GM12892 (cell line): ENCODE data around the gene CEACAM6.

DNA sequence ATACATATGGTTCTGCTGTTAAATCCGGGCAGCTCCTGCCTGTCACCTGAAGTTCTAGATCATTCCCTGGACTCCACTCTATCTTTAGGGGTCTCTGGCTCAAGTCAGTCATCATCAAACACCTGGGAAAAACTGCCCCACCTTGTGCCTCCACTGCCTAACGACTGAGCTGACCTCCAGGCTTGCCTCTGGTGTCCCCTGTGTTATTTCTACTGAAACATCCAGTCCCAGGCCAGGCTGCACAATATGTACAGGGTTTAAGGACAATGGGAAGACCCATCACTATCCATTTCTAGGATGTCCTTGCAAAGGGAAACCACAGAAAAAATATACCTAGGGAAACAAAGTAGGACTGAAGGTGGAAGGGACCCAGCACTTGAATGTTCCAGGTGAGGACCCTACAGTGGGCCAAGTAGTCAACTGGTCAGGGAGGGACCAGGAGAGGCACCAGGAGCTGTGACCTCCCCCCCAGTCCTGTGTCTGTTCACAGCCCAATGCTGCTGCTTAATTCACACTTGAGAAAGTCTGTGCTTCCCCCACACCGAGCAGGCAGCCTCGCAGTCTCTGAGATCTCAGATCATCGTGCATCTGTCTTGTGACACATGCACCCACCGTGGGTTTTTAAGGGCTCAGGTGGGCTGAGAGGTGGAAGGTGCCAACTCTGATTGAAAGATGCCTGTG is 6.0 kb downstream of the CEACAM5 start:
- RRBS, result no CpG with 5 or more reads among the region's 6 CpGs

- RRBS, result no CpG with 5 or more reads among the region's 7 CpGs
Measured at GRCh38 chr19:41755143-41755955, at the start of gene CEACAM6. TSS of gene CEACAM6 (plus strand) at chr19:41755530.

GRCh38 chr19:41900131-41900772 is 17.3 kb downstream of the ARHGEF1 start:
- RRBS, result no CpG with 5 or more reads among the region's 9 CpGs

GRCh38 chr19:41936695-41937260 is 8.5 kb upstream of the ERFL start:
- RRBS, result 75% methylated on average over 2 of the region's 16 CpGs

DNA sequence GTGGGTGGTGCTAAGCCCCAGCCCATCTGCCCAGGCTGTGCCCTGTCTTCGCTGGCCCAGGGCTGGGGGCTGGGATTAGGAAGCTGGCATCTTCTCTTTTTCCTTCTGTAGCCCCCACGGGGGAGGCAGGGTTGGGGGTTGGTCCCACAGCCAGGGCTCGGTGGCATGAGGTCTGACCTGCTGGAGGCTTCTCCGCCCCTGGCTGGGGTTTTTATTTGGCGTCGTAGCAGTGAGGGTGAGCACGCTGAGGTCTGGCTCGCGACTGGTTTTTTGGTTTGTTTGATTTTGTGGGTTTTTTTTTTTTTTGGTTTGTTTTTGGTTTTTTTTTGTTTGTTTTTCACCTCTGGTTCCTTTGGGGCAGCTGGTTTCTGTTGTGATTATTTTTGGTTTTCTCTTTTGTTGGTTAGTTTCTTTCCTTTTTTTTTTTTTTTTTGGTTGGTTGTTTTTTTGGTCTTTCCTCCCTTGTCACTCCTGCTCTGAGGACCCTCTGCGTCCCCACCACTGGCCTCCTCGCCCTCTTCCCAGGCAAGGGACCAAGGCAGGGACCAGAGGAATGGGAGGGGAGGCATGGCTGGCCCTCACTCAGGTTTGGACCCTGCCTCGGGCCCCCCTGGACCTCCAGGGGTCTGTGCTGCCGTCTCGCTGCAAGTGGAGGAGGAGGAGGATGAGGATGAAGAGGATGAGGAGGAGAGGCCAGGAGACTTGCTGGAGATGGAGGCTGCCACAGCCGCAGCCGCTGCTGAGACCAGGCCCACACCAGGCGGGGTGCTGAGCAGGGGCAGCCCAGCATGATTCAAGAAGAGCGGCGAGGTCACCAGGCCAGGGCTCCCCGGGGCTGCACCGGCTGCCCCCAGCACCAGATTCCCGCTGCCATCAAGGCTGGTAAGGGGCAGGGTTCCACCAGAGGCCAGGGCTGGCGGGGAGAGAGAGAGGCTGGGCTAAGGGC is 15.0 kb downstream of the ZNF574 start:
- RRBS, result no CpG with 5 or more reads among the region's 23 CpGs

GRCh38 chr19:42098683-42099267 is 22.8 kb downstream of the ZNF574 start:
- RRBS, result no CpG with 5 or more reads among the region's 6 CpGs

DNA sequence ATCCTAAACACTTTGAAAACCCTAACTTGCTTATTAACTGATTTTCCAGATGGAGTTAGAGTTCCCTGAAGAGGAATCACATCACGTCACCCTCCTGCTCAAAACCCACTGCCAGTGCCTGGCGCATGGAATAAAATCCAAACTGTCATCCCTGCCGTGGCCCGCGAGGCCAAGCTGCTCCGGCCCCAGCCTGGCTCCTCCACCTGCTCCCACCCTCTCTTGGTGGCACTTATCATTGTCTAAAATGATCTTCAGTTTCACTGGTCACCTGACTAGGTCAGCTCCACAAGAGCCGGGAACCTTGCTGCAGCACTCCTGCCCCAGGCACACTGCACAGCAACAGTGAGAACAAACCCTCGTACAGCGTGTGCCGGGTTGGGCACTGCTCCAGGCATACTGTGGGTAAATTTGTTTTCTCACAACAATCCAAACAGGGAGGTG is 9.0 kb downstream of the DEDD2 start:
- RRBS, result 97% methylated on average over 4 of the region's 10 CpGs

GRCh38 chr19:42233023-42233577 is 9.3 kb downstream of the GSK3A start:
- RRBS, result no CpG with 5 or more reads among the region's 8 CpGs

- RRBS, result no CpG with 5 or more reads among the region's 13 CpGs
Measured at GRCh38 chr19:42233578-42234461, 8.6 kb downstream of the GSK3A start.

- RRBS, result no CpG with 5 or more reads among the region's 9 CpGs
Measured at GRCh38 chr19:42247432-42248449, 5.3 kb upstream of the GSK3A start.

DNA sequence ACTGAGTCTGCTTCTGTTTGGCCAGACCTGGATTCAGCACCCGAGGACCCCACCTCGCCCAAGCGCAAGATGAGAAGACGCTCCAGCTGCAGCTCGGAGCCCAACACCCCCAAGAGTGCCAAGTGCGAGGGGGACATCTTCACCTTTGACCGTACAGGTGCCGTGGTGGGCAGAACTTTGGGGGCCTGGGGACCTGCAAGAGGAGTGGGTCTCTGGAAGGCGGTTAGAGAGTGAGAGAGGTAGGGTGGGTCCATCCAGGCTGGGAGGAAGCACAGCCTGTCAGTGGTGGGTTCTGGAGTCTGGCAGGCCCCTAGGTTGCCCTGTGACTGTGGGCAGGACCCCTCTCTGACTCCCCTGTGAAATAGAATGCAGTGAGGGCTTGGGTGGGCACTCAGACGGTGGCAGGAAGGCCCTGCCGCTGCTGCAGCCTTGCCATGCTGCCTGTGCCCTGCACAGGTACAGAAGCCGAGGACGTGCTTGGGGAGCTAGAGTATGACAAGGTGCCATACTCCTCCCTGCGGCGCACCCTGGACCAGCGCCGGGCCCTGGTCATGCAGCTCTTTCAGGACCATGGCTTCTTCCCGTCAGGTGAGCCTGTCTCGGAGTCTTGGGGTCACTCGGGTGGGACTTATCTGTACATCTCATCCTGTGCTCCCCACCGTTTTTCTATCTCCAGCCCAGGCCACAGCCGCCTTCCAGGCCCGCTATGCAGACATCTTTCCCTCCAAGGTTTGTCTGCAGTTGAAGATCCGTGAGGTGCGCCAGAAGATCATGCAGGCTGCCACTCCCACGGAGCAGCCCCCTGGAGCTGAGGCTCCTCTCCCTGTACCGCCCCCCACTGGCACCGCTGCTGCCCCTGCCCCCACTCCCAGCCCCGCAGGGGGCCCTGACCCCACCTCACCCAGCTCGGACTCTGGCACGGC is 7.5 kb upstream of the PRR19 start:
- RRBS, result no CpG with 5 or more reads among the region's 31 CpGs

- RRBS, result 21% methylated on average over 2 of the region's 31 CpGs
Measured at GRCh38 chr19:42326016-42326643, 695 bp downstream of the MEGF8 start.

DNA sequence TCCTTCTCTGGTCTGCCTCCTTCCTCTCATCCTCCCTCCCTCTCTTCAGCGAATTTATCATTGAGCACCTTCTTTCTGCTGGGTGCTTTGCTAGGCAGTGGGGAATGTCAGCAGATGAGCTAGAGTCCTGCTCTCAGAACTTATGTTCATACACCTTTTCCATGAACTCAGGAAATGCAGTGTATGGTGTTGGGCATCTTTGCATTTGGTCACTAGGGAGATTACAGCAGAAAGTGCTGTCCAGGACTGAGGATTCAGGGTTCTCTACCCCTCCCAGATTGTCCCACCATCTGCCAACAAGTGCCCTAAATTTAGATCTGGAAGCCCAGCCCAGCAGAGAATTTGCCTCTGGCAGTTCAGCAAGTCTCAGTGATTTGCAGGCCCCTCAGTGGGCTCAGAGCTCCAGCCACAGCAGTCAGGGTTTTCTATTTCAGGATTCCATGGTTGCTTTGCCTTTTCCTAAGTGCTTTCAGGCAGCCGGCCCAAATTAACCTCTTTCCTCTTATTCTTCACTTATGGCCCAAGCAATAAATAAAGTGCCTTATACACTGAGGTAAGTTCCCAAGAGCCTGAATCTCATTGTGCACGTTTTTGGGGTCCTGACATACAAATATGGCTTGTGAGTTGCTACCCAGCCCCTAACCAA is 23.4 kb downstream of the CNFN start:
- RRBS, result no CpG with 5 or more reads among the region's 3 CpGs

DNA sequence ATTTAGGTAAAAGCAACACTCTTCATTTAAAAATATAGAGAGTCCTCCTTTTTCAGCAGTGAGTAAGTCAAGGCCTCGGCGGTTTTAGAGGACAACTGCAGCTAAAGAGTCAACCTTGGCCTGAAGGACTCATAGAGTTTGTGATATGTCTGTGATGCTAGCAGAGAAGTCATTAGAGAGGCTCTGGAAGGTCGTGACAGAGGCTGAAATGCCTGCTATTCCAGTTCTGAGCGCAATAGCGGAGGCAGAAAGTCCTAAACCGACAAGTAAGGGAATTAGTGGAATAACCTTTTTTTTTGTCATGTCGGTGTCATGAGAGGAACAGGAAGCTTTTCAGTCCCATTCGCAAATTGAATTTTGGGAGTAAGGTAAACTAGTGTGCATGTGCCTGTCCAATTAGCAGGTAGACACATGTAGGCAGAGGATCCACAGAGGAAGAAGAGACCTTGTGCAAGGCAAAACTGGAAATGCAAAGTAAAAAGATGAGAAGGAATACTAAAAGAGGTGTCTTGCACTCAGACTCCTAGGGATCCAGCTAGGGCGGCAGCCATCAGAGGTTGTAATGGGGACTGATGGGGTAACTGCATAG is 5.2 kb upstream of the CXCL17 start:
- RRBS, result no CpG with 5 or more reads among the region's 9 CpGs

- RRBS, result no CpG with 5 or more reads among the region's 1 CpG
Measured at GRCh38 chr19:42450678-42450947, 7.9 kb upstream of the CXCL17 start.

- RRBS, result no CpG with 5 or more reads among the region's 11 CpGs
Measured at GRCh38 chr19:43525241-43525893, 1.6 kb downstream of the ETHE1 start.

DNA sequence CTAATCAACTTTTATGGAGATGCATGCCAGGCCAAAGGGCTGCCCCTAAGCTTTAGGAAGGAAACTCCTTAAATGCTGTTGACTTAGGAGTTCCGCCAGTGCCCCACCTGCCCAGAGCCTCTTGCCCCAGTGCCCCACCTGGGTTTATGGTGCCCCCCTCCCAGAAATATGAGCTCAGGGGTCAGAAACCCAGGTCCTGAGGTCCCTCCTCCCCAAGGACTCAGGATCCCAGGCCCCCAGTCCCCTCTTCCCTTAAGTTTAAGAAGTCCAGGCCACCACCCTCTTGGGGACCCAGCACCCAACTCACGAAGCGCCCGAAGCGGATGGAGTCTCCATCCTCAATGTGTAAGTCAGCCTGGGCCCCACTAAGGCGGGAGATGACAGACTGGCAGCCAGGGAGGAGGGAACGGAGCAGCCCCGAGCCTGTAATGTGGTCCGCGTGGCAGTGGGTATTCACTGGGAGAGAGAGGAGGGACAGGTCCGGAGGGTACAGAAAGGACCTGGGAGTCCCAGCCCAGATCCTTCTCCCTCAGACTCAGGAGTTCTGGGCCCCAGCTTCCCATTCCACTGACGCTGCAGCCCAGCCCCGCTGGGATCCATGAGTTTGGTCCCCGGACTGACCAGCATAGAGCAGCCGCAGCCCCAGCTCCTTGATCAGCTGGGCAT is 974 bp downstream of the ETHE1 start:
- RRBS, result no CpG with 5 or more reads among the region's 15 CpGs

GRCh38 chr19:43553275-43553745 is 20.3 kb downstream of the ZNF575 start:
- RRBS, result no CpG with 5 or more reads among the region's 10 CpGs

DNA sequence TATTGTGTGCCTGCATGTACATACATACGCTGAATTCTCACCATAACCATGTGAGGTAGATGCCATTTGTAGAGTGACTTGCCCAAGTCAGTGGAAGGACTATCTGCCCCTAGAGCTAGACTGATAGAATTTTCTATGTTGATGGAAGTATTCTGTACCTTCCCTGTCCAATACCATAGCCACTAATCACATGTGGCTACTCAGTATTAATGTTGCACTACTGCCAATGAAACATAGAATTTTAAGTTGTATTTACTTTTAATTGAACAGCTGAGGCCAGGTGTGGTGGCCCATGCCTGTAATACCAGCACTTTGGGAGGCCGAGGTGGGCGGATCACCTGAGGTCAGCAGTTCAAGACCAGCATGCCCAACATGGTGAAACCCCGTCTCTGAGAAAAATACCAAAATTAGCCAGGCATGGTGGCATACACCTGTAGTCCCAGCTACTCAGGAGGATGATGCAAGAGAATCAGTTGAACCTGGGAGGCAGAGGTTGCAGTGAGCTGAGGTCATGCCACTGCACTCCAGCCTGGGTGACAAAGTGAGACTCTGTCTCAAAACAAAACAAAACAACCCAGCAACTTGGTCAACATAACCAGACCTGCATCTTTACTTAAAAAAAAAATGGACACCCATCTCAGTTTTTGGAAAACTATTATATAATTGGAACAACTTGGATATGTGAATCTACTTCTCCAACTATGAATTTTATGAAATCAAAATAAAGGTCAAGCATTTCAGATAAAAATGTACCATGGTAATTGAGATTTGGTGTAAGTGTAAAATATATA is 9.0 kb downstream of the IRGQ start:
- RRBS, result no CpG with 5 or more reads among the region's 4 CpGs

GRCh38 chr19:43588995-43589642 is 6.8 kb downstream of the IRGQ start:
- RRBS, result no CpG with 5 or more reads among the region's 6 CpGs